Retinal pigment epithelial cell (primary cell): Measurements from ENCODE around the gene ZNF503.

DNA sequence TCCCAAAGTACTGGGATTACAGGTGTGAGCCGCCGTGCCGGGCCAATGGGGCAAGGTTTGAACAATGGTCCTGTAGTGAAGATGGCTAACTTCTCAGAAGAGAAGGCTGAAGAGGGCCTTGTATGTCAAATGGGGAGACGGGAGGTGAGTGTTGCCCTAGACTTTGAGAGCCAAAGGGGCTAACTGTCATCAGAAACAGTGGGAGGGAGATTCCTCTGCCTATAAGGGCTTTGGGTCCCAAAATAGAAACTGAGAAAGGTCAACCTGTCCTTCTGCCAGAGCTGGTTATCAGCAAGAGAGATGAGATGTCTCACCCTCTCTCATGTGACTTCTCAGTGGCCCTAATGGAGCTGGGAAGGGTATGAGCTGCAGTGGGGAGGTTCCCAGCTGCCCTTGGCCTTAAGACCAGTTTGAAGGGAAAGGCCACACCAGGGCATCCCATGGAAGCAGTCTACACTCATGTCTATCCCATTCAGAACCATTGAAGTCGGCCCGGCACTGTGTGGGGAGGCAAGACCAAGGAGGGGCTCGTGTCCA lies 1.3 kb upstream of the SAMD8 start:
- RRBS = no CpG with 5 or more reads among the region's 7 CpGs

- RRBS = 1% methylated on average over 14 of the region's 24 CpGs
Measured at GRCh38 chr10:75111795-75112380, 432 bp downstream of the SAMD8 start.

DNA sequence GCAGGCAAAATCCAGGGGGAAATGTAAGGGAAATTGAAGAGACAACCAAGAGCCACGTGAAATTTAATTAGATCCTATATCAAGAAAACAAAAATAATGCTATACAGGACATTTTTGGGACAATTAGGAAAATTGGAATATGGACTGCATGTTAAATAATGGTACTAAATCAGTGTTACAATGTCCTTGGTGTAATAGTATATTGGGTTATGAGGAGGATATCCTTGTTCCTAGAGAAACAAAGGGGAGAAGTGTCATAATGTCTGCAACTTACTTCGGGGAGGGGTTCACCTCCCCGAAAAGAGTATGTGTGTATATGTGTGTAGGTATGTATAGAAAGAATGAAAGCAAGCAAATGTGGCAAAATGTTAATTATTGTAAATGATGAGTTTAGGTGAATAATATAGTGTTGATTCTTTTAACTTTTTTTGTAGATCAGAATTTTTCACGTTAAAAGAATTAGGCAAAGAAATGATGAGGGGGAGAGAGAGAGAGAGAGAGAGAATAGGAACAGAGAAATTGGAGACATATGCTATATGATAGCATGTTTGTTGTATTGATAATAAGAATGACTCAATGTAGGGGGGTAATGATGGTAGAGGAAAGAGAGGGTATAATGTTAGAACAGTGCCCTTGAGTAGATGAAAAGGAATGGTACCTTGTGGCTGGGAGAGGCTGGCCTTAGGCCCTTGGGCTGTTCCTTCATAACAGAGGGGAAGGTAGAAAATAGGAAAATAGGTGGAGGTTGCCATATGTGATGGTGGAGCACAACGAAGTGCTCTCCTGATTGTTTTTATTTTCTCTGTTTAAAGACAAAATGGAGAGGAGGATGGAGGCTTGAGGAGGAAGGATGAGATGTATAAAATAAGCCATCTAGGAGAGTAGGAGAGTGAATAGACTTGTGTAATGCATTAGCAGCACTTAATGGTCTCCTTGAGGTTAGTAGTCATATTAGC lies 45.6 kb downstream of the SAMD8 start:
- RRBS = no CpG with 5 or more reads among the region's 5 CpGs

DNA sequence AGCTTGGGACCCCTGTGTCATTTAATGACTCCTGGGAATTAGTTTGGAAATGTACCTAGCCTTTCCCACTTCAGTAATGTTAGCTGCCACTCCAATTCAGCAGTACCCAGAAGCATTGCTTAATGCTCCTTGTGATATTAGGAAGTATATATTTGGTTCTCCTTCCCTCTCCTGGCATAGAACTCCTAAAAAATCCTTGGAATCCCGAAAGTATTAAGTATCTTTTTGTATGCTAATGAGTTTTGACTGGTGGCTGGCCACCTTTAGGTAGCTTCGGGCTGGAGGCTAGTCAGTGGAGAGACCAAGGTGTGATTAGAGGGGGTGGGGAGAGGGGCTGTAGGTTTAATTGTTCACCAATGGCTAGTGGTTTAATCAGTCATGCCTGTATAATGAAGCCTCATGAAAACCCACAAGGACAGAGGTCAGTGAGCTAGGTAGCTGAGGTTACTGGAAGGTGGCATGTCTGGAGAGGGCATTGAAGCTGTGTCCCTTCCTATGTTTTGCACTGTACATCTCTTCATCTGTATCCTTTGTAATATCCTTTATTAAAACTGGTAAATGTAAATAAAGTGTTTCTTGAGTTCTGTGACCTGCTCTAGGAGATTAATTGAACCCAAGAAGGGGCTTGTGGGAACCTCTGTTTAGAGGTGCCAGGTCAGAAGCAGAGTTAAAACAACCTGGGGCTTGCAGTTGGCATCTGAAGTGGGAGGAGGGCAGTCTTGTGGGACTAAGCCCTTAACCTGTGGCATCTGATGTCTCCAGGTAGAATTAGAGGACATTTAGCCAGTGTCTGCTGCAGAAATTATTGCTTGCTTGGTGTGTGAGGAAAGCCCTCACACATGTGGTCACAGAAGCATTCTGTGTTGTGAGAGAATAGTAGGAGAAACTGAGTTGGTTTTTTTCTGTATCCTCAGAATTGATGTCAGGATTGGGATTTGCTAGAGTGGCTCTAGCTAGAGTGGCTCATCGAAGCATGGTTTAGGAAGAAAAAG lies 12.0 kb downstream of the COMTD1 start:
- RRBS = no CpG with 5 or more reads among the region's 3 CpGs

DNA sequence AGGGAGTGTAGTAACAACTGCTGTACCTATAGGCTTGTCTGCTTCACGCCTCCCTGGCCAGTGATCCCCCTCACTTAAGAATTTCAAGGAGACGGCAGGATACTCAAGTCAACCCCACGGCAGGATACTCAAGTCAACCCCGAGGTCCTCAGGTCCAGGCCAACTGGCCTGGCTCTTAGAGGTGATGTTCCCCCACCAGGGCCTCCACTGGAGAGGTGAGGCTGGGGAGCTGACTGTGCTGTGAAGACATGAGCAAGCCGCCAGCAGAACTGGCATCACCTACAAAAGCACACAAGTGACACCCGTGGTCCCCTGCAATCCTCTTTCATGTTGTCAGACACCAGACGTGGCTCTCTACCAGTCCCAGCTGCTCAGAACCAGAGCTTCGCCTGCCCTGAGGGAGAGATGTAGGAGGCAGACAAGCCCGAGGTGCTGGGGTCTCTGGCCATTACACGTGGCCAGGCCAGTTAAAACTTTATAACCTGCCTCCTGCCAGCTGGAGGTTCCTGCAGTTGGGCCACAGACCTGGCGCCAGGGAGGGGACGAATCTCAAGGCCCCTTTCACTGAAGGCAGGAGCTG lies 2.3 kb downstream of the COMTD1 start:
- RRBS = no CpG with 5 or more reads among the region's 12 CpGs

- RRBS = no CpG with 5 or more reads among the region's 7 CpGs
Measured at GRCh38 chr10:75245480-75246110, 9.8 kb upstream of the COMTD1 start.

DNA sequence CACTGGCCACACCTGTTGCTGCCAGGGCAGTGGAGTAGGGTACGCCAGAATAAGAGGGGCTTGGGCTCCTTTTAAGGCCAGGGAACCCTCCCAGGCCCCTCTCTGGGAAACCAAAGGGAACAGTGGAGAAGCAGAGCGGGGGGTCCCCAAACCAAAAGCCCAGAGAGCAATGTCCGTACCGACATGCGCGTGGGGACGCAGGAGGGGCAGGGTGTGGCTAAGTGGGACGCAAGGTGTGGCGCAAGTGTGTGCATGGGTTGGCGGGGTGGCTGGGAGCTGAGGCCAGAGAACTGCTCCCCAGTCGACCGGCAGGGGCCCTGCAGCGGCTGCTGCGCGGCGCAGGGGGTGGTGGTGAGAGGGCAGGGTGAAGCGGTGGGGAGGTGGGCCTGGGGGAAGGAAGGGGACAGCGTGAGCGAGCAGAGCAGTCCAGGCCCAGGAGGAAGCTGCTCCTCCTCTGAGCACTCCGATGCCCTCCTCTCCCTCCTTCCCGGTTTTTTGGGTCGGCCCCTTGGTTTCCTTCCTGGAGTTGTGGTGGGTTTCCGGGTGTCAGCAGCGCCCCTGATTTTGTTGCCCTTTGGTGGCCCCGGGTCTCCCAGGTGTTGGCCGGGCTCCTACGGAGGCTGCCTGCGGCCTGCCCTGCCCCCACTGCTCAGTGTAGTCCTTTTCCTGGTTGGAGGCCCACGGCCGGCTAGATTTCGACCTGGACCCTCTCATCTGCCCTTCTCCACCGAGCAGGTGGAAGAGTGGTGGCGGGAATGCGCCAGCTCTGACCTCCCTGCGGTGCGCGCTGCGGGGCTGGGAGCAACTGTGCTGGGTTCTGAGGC lies 40.4 kb upstream of the COMTD1 start:
- RRBS = 17% methylated on average over 7 of the region's 38 CpGs

- RRBS = under 1% methylated on average over 12 of the region's 14 CpGs
Measured at GRCh38 chr10:75401699-75401832, at the start of gene ZNF503. ZNF503 (minus strand) TSS chr10:75401764.

- RRBS = no CpG with 5 or more reads among the region's 11 CpGs
Measured at GRCh38 chr10:75464630-75465593, 33.5 kb downstream of the LRMDA start.

- RRBS = no CpG with 5 or more reads among the region's 5 CpGs
Measured at GRCh38 chr10:75511153-75511914, 79.9 kb downstream of the LRMDA start.

DNA sequence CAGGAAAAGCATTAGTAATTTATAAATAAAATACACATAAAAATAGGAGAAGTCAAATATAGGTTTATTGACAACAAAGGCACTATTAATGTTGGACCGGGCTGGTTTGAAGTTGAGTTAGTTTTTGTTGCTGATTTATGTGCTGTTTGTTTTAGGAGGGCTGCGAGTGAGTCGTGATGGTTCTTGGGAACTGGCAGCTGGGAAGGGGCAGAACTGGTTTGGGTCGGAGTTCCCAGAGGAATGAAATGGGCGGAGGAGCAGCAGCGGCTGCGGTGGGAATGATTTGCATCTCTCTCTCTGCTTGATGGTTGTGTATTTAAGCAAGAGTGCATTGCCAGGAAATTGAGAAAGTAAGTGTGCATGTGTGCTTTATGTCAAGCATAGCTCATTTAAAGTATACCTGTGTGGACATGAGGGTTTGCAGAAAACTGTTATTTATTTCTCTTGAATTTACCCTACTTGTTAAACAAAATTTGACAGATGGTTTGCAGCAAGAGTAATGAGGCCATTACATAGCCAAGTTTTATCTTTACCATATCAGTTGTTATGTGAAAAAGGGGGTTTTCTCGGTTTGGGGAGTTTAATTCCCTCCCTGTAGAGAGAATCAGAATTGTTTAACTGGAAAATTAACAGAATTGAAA lies 81.1 kb downstream of the LRMDA start:
- RRBS = no CpG with 5 or more reads among the region's 8 CpGs

GRCh38 chr10:75528067-75529128 lies 97.0 kb downstream of the LRMDA start:
- RRBS = no CpG with 5 or more reads among the region's 6 CpGs

DNA sequence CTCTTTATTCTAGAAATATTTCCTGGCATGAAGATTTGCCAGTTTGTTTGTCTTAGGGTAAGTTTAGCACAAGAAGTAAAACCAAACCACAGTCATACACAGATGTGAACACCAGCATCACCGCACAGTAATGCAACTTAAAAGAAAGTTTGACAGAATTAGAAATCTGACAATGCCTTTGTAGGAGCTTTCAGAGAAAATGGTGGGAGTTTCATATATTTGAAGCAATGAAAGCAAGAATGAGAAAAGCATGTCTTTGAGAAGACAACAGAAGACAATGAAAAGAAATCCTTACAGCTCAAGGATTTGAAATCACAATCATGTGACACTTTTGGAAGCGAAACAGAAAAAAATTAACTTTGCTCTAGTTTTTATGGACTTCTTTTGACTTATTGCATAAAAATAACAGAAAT lies 223.2 kb downstream of the LRMDA start:
- RRBS = no CpG with 5 or more reads among the region's 2 CpGs

DNA sequence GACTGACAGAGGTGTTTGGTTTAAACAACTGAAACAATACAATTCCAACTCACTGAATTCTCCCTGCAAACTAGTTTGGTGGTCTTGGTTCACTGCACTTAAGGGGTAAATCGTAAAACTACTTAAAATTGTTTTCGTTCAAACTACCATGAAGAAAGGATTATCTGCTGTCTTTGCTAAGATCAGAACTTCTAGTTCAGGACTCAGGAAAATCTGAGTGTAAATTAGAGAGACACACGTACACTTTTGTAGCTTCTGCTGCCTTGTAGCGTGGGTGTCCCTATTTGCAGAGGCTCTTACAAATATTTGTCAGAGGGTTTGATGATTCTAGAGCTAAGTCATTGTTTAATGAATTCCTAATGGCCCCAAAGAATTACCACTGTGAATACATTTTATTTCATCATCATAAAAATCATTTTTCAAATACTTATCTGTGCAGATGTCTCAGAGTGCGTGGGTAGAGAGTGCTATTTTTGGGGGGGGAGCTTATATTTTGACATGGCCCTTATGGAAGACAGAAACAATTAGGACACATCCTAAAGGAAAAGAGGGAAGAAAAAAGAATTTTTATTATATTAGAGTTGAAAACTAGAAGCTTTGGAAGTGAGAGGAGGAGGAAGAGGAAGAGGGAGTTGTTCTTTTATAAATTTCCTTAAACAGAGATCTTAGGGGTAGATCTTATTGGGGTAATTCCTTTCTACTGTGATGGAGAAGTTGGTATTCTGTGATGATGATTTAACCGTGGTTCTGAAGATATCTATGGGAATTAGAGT lies 315.0 kb downstream of the LRMDA start:
- RRBS = no CpG with 5 or more reads among the region's 6 CpGs

- RRBS = no CpG with 5 or more reads among the region's 4 CpGs
Measured at GRCh38 chr10:75788360-75788819, 357.0 kb downstream of the LRMDA start.

DNA sequence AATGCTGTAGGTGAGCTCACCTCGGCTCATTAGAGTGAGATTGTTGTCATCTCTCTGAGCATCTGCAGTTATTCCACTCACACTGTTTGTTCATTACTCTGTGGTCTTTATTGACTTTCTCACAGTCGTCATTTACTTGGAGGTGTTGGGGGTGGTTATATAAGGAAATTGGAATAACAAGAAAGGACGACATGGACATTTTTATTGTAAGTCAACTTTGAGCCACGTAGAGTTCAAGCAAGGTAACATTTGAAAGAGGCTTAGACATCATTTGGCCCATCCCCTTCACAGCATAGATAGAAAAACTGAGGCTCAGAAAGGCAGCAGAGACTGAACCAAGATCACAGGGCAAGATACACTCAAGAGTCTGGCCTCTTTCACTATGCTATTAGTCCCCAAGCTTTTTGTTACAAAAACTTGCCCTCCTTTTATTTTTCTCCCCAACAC lies 620.0 kb downstream of the LRMDA start:
- RRBS = no CpG with 5 or more reads among the region's 4 CpGs

- RRBS = no CpG with 5 or more reads among the region's 4 CpGs
Measured at GRCh38 chr10:76116744-76117270, 685.4 kb downstream of the LRMDA start.

DNA sequence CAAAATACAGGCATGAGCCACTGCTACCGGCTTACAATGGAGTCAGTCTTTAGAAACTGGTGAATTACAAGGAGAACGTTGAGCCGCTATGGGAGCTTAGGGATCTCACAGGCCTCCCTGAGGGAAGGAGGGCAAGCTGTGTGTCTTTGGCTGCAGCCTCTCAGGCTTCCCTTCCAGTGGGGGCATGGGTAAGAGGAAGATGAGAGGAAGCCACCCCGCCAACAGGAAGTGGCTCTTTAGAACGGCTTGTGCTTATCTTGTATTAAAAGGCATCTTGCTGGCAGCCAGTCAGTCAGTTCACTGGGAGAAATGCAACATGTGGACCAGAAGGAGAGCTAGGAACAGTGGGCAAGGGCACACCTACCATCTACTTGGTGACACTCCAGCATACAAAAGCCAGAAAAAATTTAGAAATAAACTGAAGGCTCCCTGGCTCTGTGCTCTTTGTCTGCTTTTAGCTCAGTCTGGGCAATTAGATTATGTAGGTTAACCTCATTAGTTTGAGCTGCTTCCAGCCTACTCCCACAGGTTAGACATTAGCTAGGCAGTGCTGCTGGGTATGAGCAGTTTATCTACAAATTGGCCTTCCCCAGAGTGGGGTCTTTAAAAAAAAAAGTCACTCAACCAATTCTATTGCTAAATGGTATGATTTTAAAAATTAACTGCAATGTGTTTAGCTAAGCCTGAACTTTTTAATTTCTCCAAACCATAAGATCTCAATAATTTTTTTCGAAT lies 595.9 kb downstream of the KCNMA1 start:
- RRBS = no CpG with 5 or more reads among the region's 6 CpGs

- RRBS = no CpG with 5 or more reads among the region's 10 CpGs
Measured at GRCh38 chr10:77174363-77175414, 462.9 kb downstream of the KCNMA1 start.